Colon Carcinoma Metastatic in the Brain (tissue), 2 donors: ENCODE measurements around a stretch of chr4.

DNA sequence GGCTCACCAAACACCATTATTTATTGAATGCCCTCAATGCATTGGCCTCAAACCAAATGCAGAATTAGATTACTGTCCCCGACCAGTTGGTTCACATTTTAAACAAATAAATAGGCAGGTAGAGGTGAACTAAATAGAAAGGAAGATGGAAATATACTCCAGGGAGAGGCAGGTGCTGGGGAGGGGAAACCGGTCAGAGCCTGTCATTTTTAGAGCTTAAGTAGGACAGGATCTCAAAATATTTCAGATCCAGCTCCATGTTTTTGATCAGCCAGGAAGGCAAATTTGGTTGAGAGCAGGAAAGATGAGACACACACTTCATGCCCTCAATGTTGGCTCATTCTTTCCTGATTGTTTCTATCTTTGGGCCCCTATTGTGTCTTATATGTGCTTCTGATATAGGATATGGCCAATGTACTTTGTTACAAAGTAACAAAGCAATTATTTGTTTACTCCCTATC is 206.7 kb downstream of the SHROOM3 start:
- PRO-cap, 2 experiments = no peak in any of the 2 experiments

DNA sequence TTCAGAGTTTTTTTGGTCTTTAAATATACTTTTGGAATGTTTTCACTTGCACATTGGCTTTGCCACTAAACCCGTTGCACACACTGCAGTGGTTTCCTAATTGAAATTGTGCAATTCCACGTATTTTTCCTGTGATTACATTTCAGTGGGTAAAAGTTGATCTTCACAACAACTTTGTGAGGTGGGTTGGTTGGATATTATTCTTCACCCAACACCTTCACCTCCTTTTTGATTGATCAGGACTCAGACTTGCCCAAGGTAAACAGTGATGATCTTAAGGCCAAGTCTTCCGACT is 13.6 kb downstream of the SEPTIN11 start:
- PRO-cap, 2 experiments = no peak in any of the 2 experiments

DNA sequence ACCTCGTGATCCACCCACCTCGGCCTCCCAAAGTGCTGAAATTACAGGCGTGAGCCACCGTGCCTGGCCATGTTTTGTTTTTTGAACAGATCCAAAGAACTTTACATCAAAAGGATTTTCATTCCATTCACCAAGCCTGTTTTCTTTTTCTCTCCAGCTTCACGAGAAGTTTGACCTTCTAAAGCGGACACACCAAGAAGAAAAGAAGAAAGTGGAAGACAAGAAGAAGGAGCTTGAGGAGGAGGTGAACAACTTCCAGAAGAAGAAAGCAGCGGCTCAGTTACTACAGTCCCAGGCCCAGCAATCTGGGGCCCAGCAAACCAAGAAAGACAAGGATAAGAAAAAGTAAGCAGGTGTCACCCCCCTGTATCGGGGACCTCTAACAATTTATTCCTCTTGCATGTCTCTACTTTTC is 45.2 kb downstream of the CCNI start:
- PRO-cap, 2 experiments = no peak in any of the 2 experiments

DNA sequence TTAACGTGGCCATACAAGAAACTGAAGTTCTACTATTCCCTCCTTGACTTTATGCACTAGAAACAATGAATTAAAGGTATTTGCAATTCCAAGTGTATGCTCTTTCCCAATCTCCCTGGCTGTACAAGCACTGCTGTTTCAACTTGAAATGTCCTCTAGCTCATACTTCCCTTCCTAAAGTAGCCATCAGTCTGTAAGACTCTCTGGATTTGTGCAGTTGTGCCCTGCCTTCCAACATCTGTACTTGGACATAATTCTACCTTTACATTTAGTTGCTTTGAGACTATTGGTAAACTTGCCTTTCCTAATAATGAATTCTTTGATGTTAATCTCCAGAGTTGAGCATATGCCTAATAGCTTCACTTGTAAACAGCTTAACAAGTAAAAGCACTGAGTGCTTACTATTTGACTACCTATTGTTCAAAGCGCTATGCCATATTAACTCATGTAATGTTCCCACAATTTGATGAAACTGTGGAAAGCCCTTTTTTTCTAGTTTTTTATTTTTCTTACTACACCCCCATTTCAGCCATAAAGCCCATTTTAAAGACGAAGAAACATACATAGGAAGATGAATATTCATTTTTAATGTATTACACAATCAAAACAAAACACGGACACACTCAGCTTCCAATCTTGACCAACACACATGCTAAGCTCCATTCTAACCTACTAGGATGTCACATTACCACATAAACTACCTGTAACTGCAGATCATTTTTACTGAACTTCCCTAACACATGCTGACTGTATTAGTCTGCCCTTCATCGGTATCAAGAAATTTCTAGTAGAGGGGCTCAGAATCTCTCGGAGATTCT is 2.1 kb downstream of the CCNI start:
- PRO-cap, 2 experiments = no peak in any of the 2 experiments

DNA sequence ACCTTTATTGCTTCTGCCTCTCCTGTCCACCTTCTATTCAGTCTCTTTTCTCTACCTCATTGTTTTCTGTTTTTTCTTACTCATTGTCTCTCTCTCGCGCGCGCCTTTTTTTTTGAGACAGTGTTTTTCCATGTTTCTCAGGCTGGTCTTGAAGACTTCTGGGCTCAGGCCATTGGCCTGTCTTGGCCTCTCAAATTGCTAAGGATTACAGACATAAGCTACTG is 21.8 kb upstream of the CCNG2 start:
- PRO-cap, 2 experiments = no peak in any of the 2 experiments

- PRO-cap, 2 experiments = no peak in any of the 2 experiments
Measured at GRCh38 chr4:77157429-77157510, 263 bp downstream of the CCNG2 start.

DNA sequence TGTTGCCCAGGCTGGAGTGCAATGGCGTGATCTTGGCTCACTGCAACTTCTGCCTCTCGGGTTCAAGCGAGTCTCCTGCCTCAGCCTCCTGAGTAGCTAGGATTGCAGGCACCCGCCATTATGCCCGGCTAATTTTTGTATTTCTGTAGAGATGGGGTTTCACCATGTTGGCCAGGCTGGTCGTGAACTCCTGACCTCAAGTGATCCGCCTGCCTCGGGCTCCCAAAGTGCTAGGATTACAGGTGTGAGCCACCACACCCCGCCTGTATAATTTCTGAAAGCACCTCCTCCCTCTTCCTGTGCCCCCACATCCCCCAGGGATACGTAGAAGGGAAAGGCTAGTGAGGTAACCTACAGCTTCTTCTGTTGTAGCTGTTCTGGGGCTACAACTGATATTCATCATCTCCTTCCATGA is 102.6 kb downstream of the CXCL13 start:
- PRO-cap, 2 experiments = no peak in any of the 2 experiments

- PRO-cap, 2 experiments = no peak in any of the 2 experiments
Measured at GRCh38 chr4:77808977-77809683, 10.0 kb downstream of the CNOT6L start.

DNA sequence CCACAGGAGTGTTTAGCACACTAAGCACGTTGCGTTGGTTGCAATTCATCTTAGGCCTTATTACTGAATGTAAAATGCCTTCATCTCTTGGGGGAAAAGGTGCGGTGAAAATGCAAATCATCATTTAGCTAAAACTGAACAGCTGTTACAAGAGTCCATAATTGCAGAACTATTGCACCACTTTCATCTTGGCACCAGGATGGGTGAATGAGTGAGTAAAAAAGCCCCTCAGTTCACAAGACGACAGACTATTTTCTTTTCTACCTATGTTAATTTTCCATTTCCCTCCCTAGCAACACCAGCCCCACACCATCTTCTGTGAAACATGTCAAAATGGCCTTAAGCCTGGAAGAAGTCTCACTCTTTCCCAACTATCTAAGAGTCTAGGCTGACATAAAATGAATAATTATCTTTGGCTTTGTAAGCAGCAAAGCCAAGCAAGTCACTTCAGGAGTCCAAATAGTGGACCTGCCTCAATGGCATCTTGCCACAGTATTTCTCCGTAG is 2.0 kb upstream of the CNOT6L start:
- PRO-cap, 2 experiments = no peak in any of the 2 experiments

DNA sequence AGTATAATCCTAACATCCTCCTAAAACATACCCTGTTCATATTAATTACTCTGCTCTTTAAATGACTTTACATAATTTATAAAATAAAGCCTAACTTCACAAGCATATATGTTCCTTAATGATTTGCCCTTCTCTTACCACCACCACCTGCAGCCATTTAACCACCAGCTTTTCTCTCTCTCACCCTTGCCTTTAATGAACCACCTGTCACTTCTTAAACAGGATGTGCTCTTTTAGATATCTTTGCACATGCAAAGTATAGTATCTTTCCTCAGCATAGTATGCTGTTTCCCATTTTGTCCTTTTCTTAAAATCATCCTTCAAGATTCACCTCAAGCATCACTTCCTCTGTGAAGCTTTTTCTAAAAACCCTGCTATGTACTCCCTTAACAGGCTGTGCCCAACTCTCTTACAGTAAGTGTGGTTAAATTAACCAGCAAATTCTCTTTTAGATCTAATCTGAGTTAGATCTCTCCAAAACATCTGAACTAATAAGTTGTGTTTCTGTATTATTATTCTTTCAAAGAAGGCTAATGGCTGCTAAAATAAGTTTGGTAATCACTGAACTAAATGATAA is 8.2 kb upstream of the CNOT6L start:
- PRO-cap, 2 experiments = no peak in any of the 2 experiments

GRCh38 chr4:77854259-77855285 is 8.1 kb upstream of the MRPL1 start:
- PRO-cap, 2 experiments = no peak in any of the 2 experiments

DNA sequence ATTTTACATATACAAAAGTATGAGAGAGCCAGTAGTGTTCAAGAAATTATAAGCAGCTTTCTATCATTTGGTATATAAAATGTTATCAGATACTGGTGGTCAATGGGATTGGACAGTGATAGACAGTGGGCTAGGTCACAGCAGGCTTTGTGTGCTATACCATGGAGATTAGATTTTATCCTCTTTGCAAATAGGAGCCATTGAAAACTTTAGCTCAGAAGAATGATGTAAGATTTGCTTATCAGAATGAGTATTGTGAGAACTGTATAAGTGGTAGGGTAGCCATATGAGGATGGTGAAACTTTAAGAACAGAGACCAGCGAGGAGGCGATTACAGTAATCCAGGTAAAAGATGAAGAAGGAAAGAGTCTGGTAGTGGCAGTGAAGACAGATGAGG is 37.9 kb downstream of the MRPL1 start:
- PRO-cap, 2 experiments = no peak in any of the 2 experiments

- PRO-cap, 2 experiments = peak in 1 of 2 experiments; most common plus-strand start chr4:78058574 (in 1)
Measured at GRCh38 chr4:78058406-78059610, 1.7 kb downstream of the FRAS1 start.

DNA sequence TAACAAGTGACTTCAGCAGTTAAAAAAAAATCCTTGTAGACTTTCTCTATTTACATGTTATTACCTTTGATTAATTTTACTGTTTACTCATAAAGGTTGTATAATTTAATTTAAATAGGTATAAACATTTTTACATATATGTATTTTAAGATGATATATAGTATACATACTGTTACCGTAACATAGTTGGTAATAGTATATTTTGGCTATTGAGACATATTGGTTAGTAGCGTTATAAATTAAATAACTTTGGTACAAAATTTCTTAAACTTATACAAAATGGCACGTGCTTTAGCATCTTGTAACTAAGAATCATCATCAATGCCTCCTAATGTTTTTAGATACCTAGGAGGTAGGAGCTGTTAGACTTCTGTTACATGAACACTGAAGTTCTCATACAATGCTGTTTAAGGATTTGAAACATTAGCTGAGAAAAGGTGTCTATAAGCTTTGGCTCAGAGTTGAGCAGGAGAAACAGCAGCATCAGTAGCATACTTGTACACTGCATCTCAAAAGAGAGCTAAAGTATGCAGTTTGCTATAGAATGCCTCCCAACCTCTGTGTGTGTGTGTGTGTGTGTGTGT is 66.0 kb downstream of the PAQR3 start:
- PRO-cap, 2 experiments = no peak in any of the 2 experiments

DNA sequence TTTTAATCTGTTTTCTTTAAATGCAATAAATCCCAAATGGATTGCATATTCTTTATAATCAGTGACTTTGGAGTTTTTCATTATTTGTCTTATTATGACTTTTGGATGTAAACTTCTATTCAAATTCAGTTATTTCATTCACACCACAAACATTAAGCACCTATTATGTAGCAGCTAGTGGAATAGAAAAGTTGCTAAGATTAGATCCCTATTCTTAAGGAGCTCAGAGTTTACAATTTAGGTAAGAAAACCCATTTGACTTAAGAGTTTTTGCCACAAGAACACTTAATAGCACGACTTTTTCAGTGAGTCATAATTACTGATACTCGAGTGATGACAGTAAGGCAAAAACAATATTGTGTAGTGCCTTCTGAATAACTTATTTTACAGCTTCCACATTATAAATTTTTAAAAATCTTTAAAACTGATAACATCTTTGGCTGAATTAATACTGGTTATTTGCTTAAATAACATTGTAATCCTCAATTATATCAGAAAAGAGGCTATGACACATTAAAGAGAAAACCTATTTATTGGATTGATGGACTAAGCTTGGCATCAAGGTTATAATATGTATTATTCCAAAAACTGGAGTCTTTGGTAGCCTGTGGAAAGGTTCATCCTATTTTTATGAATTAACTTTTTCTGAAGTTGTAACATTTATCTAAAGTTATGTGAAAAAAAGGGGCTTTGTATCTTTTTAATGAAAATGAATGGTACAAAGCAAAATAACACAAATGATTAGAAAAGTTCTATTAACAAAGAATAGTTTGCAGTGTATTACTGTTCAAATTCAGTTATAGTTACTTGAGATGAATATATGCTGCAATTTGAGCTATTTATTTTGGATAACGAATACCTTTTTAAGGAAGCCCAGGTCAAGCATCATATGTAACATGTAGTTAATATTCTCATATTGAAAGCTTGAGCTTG is 22.7 kb downstream of the PAQR3 start:
- PRO-cap, 2 experiments = no peak in any of the 2 experiments

- PRO-cap, 2 experiments = no peak in any of the 2 experiments
Measured at GRCh38 chr4:80016388-80017202, 56.4 kb downstream of the ANTXR2 start.

DNA sequence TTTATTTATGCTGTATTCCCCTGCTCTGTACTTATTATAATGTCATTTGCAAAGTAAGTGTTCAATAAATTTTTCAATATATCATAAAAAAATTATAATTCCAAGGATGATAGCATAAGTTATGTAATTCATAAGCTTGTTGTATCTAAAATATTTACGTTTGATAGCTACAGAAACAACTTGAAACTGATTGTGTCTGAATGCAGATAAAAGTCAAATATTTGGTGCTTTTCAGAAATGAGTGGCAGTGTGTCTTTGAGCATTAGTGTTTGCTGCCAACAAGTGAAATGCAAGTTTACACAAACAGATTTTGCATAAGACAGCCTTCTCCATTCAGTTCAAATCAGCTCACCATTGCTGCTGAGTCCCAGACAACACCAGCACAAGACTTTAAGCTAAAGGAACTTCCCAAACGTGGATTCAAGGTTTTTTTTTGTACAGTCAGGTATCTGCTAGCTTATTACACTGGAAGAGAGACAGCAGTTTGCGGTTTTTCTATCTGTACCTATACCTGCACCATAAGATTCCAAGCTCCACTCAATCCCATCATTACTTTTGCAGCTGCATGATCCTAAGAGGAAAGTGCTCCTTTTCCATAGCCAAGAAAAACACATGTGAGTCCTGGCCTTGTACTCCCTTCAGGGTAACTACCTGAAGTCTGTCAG is 15.1 kb downstream of the ANTXR2 start:
- PRO-cap, 2 experiments = no peak in any of the 2 experiments

GRCh38 chr4:80069436-80070250 is 3.4 kb downstream of the ANTXR2 start:
- PRO-cap, 2 experiments = no peak in any of the 2 experiments

DNA sequence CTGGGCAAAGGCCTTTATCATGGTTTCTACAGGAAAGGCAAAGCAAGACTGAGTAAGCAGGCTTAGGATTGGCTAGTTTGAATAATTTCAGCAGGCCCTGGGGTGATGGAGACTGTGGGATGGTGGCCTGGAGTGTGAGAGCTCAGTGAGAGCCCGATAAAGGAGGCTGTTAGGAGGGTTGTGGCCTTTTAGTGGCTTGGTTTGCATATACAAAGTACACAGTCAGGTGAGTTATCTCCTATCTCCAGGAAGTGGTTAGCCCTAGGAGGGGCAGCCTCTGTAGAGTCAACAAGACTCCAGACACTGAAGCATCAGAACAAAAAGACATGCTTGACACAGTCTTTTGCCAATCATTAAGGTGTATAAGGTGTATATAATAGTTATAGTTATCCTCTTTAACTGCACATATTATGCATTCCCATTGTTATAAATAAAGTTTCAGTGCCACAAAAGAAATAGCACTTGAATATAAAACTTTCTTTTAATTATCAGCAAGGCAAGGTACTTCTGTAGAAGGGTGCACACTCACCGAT is 157.3 kb downstream of the CFAP299 start:
- PRO-cap, 2 experiments = no peak in any of the 2 experiments

DNA sequence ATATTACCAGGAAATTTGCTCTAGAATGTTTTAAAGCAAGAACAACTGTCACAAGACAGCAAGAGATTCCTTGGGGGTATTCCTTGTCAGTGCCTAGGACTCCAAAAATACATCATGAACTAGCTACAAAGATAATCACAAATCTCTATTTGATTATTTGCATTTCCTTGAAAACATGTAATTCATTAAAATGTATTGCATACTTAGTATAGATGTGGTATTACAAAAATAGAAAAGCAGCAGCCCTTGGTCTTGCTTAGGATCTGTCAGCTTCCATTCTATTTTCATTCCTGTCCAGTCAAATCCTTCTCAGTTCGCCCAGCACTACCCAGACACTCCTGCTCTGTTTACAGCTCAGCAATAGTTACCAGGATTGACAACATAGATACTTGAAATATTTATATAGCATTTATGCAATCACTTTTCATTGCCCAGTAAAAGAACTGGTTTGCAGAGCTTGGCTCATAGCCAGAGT is 9.2 kb upstream of the BMP3 start:
- PRO-cap, 2 experiments = no peak in any of the 2 experiments